Psoas muscle (tissue), 2 donors: ENCODE results near the gene CRACR2B.

DNA sequence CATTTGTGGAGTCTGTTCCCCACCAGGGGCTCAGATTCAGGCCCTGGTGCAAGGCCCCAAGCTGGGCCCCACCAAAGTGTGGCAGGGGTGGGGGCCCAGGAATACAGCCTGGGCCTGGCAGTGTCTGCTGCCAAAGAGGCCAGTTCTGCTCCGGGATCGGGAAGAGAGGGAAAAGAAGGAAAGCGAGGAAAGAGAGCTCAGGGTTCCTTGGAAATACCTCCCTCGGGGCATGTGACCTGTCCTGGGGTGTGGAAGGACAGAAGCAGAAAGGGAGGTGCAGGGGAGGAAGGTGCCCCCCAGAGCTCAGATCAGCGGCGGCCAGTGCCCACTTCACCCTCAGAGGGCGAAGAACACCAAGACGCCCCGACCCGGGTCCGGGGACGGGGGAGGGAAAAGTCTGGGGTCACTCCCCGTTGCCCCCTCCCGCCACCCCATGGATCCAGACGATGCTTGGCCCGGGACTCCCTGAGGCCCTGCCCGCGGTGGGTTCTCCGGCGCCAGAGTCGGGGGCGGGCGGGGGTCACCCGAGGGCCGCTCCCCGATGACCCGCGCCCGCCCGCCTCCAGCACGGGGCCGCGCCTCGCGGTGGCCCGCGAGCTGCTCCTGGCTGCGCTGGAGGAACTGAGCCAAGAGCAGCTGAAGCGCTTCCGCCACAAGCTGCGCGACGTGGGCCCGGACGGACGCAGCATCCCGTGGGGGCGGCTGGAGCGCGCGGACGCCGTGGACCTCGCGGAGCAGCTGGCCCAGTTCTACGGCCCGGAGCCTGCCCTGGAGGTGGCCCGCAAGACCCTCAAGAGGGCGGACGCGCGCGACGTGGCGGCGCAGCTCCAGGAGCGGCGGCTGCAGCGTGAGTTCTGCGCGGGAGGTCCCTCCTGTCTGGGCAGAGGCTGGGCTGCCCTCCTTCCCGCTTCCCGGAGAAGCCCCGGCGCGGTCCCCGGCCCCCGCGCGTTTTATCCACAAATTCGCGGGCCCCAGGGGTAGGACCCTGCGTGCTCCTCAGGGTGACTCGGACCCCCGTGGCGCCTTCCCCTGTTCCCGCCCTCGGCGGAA lies 879 bp downstream of the NLRP6 start:
- PRO-cap, 2 experiments: no peak in any of the 2 experiments

GRCh38 chr11:290569-291401 lies 1.9 kb downstream of the PGGHG start:
- PRO-cap, 2 experiments: no peak in any of the 2 experiments

- PRO-cap, 2 experiments: no peak in any of the 2 experiments
Measured at GRCh38 chr11:293474-294296, 4.8 kb downstream of the PGGHG start.

DNA sequence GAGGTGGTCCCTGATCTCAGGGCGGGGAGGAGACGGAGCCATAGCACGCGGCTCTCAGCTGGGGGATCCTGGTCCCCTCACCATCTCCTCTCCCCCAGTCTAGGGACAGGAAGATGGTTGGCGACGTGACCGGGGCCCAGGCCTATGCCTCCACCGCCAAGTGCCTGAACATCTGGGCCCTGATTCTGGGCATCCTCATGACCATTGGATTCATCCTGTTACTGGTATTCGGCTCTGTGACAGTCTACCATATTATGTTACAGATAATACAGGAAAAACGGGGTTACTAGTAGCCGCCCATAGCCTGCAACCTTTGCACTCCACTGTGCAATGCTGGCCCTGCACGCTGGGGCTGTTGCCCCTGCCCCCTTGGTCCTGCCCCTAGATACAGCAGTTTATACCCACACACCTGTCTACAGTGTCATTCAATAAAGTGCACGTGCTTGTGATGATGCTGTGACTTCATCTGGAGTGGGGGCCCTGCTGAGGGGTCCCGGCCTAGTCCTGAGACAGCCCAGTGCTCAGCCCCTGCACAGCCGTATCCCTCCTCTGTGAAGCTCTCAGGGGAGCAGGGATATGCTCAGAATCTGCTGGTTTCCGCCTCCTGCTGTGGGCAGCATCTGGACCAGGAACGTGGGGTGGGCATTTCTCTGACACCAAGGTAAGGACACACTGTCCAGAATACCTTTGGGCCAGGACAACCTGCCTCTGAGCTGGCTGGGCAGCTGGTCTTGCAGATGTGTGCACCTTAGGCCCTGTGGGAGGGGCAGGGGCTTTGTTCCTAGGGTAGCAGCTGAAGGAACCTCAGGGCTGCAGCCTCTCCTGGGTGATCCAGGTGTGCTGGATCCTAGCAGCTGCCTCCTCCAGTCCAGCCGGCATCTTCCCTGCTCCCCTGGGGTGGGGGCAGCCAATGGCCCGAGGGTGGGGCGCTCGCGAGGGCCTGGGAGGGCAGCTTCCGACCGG lies 1.3 kb downstream of the IFITM1 start:
- PRO-cap, 2 experiments: no peak in any of the 2 experiments

DNA sequence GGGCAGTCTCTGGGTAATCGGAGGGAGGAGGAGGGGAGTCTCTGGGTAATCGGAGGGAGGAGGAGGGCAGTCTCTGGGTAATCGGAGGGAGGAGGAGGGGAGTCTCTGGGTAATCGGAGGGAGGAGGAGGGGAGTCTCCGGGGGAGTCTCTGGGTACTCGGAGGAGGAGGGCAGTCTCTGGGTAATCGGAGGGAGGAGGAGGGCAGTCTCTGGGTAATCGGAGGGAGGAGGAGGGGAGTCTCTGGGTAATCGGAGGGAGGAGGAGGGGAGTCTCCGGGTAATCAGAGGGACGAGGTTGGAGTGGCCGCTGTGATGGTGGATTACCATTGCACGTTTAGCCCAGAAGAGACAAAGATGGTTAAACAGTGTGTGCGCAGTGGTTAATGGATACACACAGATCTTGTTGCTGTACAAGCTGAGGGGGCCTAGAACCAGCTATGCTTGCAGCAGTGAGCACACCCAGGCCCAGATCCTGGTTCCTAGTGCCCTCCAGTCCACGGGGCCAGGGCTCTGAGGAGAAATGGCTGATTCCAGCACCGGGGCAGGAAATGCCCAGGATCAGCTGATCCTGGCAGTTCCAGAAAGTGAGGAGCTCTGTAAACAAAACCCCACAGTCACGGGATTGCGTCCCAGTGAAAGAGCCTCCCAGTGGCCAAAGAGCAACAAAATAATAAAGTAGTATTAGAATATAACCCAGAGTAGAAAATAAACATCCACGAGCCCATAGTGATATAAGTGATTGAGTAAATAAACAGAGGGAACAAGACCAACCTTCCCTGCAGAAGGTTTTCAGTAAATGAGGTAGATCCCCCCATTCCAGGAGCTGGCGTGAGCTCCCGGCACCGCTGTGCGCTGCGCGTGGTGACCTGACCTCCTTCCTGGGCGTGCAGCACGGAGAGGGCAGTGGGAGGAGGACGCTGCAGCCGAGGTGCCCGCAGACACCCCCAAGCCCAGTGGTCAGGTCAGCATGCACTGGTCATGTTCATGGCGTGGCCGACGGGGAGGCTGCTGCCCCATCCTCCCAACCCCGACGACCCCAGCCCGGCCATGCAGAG lies 19.5 kb downstream of the PTDSS2 start:
- PRO-cap, 2 experiments: no peak in any of the 2 experiments

GRCh38 chr11:495719-496357 lies 11.2 kb downstream of the RNH1 start:
- PRO-cap, 2 experiments: no peak in any of the 2 experiments

GRCh38 chr11:503015-503942 lies 3.8 kb downstream of the RNH1 start:
- PRO-cap, 2 experiments: no peak in any of the 2 experiments

GRCh38 chr11:507701-508032 lies 625 bp upstream of the RNH1 start:
- PRO-cap, 2 experiments: no peak in any of the 2 experiments

GRCh38 chr11:623962-624353 lies 797 bp downstream of the CDHR5 start:
- PRO-cap, 2 experiments: no peak in any of the 2 experiments

- PRO-cap, 2 experiments: no peak in any of the 2 experiments
Measured at GRCh38 chr11:680385-680927, 14.6 kb downstream of the DEAF1 start.

DNA sequence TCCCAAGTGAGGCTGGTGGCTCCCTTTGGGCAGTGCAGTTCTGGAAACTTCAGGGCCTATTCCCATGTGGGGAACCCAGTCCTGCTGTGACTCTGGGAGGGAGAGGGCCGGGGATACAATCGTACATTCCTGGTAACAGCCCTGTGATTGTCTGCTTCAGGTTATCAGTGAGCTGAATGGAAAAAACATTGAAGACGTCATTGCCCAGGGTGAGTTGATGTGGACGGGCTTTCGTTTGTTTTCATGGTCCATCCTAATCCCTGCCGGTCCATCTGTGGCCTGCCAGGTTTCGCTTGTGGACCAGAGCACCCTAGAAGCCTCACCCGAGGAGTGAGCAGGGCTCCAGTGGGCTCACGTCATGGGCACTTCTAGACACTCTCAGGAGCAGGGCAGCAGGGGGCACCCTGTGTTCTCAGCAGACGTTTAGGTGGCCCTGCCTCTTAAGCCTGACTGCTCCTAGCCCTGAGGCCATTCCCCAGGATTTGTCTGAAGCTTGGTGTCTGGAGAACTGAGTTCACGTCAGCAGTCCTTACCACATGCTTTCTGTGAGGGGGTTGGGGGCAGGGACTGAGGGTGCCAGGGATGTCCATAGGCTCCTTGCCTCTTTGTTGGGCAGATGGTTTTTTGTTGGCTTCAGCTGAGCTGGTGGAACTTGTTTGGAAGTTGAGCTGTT lies 1.8 kb downstream of the RPLP2 start:
- PRO-cap, 2 experiments: peak in 1 of 2 experiments; most common plus-strand start position 477 of the sequence (in 1); most common minus-strand start position 414 of the sequence (in 1)

DNA sequence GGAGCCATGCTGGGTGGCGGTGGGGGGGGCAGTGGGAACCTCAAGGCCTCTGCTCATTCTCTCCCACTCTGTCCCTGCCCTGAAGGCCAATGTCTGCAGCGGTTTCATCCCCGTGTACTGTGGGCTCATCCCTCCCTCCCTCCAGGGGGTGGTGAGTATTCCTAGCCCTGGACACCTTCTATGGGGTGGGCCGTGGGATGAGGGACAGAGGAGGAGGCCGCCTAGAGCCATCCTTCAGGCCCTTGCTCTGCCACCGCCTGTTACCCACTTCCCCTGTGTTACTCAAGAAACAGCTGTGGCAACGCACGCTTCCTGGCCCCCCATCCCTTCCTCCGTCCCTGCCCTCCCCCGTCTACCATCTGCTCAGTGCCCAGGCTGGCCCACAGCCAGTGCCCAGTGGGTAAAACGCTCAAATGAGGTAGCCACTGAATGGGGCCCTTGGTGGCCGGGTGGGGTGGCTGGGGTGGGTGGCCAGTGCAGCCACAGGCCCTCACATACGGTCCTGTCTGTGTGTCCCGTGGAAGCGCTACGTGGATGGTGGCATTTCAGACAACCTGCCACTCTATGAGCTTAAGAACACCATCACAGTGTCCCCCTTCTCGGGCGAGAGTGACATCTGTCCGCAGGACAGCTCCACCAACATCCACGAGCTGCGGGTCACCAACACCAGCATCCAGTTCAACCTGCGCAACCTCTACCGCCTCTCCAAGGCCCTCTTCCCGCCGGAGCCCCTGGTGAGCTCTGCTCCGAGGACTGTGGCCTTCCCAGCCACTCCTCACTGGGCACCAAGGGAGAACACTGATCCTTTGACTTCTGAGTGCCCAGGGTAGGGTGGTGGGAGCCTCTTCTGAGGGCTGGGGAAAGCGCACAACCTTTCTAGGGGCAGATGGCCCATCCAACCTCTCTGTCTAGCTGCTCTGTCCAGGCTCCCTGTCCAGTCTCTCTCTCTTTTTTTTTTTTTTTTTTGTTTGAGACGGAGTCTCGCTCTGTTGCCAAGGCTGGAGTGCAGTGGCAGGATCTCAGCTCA lies 3.5 kb downstream of the PNPLA2 start:
- PRO-cap, 2 experiments: no peak in any of the 2 experiments

GRCh38 chr11:827500-828355 lies at the start of gene CRACR2B:
Gene CRACR2B (plus strand): TSS chr11:827919.
- PRO-cap, 2 experiments: no peak in any of the 2 experiments

DNA sequence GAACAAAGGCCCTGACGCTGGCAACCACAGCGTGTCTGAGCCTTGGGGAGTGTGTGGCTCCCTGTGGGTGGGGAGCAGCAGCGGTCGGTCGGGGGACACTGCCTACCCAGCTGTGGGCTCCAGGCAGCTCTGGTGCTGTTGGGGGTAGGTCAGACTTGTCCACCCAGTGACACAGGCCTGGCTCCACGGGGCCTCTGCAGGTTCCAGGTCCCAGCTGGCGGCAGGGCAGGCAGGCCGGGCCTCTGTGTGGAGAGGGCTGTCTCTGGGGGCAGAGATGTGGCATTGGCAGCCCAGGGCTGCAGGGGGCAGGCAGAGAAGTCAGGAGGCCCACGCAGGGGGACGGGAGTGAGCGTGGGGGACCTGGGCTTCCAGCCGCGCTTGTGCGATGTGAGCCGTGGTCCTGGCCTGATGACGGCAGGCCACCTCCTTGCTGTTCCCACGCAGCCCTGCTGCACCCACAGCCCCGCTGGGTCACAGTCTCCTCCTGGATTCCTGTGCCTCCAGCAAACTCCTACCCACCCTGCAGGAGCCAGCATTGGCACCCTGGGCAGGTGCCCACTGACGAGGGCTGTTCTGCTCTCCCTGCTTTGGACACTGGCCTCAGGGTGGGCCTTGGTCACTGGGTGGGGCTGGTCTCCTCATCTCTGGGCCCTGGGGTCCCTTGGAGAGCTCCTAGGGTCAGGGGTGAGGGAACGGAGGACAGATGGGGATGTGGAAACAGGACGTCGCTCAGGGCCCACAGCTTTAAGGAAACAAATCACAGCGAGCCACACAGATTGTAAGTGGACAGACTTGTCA lies 12.5 kb downstream of the TSPAN4 start:
- PRO-cap, 2 experiments: no peak in any of the 2 experiments

- PRO-cap, 2 experiments: no peak in any of the 2 experiments
Measured at GRCh38 chr11:910309-910525, 393 bp downstream of the CHID1 start.

GRCh38 chr11:926289-927037 lies 793 bp downstream of the AP2A2 start:
- PRO-cap, 2 experiments: no peak in any of the 2 experiments

DNA sequence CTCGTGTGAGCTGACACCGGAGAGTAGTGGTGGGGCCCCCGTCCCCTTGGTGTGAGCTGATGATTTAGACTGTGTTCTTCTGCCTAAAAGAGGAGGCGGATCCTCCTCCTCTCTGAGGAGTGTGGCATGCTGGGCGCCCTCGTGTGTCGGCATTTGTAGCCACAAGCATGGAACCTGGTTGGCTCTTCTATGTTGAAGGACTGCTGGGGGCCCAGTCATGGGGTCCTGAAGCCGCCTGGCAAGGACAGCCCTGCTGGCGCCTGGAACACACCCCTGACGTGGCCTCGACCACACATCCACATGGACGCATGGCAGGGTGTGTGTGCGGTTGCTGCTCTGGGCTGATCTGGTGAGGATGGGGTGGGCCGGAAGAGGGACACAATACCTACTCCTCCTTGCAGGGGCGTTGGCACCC lies 50.2 kb downstream of the AP2A2 start:
- PRO-cap, 2 experiments: no peak in any of the 2 experiments

- PRO-cap, 2 experiments: no peak in any of the 2 experiments
Measured at GRCh38 chr11:986186-987079, 50.1 kb downstream of the MUC6 start.

DNA sequence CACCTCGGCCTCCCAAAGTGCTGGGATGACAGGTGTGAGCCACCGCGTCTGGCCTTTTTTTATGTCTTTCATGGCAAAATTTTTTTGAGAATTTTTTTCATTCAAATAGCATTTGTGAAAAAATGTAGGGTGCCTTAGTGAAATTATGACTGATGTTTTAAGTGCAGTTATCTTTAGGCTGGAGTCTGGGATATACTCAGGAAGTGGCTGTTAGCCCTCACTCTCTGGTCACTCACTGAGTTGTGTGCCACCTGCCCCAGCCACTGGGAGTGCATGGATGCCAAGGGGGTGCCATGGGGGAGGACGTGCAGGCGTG lies 36.5 kb downstream of the MUC6 start:
- PRO-cap, 2 experiments: no peak in any of the 2 experiments

DNA sequence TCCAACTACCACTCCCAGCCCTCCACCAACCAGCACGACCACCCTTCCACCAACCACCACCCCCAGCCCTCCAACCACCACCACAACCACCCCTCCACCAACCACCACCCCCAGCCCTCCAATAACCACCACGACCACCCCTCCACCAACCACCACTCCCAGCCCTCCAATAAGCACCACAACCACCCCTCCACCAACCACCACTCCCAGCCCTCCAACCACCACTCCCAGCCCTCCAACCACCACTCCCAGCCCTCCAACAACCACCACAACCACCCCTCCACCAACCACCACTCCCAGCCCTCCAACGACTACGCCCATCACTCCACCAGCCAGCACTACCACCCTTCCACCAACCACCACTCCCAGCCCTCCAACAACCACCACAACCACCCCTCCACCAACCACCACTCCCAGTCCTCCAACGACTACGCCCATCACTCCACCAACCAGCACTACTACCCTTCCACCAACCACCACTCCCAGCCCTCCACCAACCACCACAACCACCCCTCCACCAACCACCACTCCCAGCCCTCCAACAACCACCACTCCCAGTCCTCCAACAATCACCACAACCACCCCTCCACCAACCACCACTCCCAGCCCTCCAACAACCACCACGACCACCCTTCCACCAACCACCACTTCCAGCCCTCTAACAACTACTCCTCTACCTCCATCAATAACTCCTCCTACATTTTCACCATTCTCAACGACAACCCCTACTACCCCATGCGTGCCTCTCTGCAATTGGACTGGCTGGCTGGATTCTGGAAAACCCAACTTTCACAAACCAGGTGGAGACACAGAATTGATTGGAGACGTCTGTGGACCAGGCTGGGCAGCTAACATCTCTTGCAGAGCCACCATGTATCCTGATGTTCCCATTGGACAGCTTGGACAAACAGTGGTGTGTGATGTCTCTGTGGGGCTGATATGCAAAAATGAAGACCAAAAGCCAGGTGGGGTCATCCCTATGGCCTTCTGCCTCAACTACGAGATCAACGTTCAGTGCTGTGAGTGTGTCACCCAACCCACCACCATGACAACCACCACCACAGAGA lies 58.3 kb upstream of the MUC6 start:
- PRO-cap, 2 experiments: no peak in any of the 2 experiments